ENCODE measurements around the genes VIT, EIF2AK2 and CEBPZ.

DNA sequence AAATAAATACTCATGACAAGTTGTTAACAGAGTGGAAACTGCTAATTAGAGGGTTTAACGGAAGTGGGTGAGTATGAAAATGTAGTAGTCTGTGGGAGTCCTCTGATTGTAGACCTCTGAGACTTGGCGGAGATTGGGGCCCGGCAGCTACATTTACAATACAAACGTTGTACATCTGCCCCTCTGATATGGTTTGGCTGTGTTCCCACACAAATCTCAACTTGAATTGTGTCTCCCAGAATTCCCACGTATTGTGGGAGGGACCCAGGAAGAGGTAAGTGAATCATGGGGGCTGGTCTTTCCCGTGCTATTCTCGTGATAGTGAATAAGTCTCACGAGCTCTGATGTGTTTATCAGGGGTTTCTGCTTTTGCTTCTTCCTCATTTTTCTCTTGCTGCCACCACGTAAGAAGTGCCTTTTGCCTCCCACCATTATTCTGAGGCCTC lies 107.4 kb upstream of the FAM98A start:
- RRBS, result no CpG with 5 or more reads among the region's 9 CpGs

GRCh38 chr2:36357890-36358294 lies 2.3 kb downstream of the CRIM1 start:
- RRBS, result no CpG with 5 or more reads among the region's 2 CpGs

DNA sequence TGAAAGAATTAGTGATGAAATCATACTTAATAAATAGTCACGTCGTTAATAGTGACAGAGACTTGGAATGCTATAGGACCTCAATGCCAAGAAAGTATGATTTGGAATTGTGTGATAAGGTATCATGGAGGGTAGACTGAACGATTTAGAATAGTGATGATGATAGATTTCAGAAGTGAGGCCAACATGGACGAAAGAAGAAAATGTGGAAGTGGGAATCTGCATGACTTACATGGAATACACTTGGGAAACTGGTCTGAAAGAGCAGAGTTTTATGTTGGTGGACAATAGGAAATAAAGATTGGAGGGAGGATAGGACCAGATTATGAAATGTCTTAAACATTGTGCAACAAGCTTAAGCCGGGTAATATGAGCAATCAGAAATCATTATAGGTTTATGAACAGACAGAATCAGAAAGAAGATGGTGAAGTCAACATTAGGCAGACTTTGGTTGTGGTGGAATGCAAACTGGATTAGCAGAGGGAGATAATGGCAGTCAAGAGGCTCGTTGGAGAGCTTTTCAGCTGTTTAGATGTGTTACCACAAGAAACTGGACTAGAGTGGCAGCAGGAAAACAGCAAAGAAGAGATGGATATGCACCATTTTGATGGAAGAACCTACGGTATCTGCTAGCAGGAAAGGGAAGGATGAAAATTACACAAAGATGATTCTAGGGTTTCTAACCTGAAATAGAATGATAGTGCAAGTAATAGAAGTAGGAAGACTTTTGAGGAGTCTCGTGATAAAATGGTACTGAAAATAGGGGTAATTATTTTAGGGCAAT lies 43.5 kb downstream of the CRIM1 start:
- RRBS, result no CpG with 5 or more reads among the region's 8 CpGs

DNA sequence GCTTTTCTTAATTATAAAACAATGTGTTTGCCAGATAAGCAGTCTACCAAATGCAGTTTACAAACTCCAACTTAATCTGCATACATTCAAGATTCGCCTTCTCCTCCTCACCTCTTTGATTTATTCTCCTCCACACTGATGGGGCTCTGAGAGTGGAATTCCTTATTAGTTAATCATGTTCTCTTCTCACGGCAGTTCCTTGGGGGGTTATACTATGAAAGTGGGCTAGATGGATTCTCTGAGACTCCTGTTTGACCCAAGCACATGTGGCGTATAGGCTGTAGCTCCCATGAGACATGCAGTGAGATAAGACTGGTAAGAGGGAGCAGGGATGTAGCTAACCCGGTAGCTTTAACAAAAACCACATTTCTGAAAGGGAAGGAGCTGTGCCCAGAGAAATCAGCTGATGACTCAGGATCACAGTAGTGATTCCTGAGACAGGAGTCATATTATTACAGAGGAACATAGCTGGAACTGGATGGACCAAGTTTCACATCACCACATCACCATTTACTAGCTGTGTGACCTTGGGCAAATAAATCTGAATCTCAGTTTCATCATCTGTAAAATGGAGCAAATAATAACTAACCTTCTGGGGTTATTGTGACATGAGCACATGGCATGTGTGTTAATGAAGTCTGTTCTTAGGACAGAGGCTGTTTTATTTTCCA lies 82.9 kb downstream of the CRIM1 start:
- RRBS, result no CpG with 5 or more reads among the region's 4 CpGs

GRCh38 chr2:36441022-36441549 lies 85.5 kb downstream of the CRIM1 start:
- RRBS, result 100% methylated on average over 1 of the region's 12 CpGs

DNA sequence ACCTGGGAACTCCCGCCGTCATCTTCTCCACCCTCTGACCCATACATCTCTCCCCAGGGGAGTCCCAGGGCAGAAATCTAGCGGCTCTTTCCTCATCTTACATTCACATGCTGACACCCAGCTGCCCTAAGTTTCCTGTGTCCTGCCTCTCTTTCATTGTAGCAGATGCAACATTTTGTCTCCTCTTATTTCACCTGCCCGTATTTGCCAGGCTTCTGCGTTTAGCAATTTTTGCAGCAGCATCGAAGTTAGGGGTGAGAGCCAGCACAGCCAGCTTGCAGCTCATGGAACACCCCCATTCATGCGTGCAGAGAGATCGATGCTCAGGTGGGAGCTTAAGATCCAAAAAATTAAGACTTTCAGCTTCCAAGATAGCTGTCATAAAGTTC lies 107.9 kb downstream of the CRIM1 start:
- RRBS, result no CpG with 5 or more reads among the region's 8 CpGs

DNA sequence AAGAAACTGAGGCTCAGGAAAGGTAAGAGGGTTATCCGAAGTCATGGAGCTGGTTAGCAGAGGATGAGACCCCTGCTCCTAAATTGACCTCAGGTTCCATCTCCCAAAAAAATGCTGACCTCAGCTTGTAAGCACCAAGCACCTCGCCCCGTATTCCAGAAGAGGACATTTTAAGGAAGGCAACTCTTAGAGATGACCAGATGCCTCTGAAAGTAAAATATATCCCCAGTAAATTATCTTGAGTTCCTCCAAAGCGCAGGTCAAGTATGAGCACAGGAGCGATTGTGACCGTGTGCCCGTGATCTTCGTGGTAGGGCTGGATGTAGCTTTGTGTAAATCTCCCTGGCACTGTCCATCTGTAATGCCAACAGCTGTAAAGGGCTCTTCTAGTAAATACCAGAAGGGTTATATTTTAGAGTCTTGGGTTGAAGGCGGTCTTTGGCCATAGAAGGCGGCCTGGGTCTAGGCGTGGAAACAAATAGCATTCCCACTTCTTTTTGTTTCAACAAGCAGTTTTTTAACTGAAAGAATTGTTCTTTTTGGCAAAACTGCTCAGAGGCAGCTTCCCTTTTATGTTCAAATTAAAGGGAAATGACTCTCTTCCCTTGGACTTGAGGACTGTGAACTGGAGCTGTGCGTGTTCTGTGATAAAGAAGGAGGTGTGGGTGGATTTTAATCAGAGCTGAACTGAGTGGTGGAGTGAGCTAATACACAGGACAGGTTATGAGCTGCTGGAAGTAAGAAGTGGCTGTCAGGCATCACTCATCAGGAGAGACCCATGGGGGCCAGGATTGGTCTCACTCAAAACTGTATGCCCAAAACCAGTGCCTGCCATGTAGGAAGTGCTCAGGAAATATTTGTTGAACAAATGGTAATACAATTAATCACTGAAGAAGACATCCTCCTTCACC lies 56.3 kb downstream of the FEZ2 start:
- RRBS, result no CpG with 5 or more reads among the region's 12 CpGs

DNA sequence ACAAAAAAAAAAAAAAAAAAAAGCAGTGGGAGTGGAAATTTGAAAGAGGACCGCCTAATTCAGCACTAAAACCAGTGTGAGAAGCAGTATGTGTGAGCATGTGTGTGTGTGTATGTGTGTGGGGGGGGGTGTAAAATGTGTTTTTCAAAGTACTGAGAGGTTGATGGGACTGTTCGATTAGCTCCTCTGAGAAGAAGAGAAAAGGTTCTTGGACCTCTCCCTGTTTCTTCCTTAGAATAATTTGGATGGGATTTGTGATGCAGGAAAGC lies at the start of gene VIT:
Gene VIT (plus strand): TSS at position 74 of the 269 bp plus-strand sequence.
- RRBS, result no CpG with 5 or more reads among the region's 2 CpGs

- RRBS, result no CpG with 5 or more reads among the region's 6 CpGs
These were observed 88.6 kb downstream of the STRN start for GRCh38 chr2:36877708-36878096.

DNA sequence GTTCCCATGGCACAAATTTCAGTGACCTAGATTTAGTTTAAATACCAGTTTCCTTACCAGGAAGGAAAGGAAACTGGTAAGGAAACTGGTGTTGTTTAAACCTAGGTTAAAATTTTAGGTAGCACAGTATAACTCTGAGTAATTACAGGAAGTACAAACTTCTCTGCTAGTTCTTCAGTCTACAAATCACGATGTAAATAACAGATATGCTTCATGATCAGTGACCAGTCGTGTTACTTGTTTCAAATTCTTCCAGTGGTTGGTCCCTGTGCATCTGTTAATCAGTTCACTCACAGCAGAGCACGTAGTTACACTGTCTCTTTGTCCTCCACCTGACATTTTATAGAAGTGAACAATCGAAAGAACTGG lies 7.2 kb downstream of the EIF2AK2 start:
- RRBS, result no CpG with 5 or more reads among the region's 4 CpGs

- RRBS, result 2% methylated on average over 24 of the region's 74 CpGs
These were observed at the start of gene EIF2AK2 for GRCh38 chr2:37156262-37157501. Gene EIF2AK2, minus strand, starts transcription at chr2:37156980.

DNA sequence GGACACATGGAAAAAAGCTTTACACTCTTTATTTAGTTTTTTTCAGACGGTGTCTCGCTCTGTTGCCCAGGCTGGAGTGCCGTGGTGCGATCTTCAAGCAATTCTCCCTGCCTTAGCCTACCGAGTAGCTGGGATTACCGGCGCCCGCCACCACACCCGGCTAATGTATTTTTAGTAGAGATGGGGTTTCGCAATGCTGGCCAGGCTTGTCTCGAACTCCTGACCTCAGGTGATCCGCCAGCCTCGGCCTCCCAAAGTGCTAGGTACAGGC lies 11.3 kb upstream of the EIF2AK2 start:
- RRBS, result no CpG with 5 or more reads among the region's 13 CpGs

GRCh38 chr2:37227657-37228004 lies 3.8 kb downstream of the CEBPZ start:
- RRBS, result no CpG with 5 or more reads among the region's 3 CpGs

DNA sequence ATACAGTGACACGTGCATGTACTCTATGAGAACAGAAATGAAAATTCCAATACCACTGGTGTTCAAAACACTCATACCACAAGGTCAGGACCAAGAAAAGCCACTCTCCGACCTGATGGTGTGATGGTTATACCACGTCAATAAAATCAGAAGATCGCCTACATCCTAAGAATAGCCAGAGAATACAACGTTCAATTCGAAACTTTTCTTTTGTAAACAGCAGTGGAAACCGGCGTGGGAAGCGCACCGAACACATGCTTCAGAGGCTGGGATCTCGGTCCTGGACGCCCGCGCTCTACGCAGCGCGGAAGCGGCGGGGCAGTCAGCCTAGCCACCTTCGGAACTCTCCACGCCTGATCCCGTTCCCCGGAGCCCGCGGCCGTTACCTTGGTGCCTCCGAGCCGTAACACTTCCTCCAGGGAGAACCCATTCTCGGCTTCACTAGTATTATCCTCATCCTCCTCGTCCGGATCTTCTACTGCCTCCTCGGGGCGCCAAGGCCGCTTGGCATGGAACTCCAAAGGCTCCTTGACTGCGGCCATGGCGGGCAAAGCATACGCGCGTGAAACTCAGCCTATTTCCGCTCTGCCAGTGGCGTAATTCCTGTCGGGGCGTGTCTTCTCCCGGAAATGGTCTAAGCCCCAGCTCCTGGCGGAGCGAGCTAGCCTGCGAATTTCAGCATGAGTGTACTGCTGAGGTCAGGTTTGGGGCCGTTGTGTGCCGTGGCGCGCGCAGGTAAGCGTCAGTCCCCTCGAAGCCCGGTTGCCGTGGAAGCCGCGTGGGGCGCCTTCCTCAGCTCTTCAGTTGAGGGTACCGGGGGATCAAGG lies at the start of gene CEBPZ:
Gene CEBPZ (minus strand): TSS at position 571 of the 827 bp plus-strand sequence.
- RRBS, result under 1% methylated on average over 14 of the region's 60 CpGs

GRCh38 chr2:37323226-37323687 lies 1.4 kb downstream of the PRKD3 start:
- RRBS, result no CpG with 5 or more reads among the region's 12 CpGs

DNA sequence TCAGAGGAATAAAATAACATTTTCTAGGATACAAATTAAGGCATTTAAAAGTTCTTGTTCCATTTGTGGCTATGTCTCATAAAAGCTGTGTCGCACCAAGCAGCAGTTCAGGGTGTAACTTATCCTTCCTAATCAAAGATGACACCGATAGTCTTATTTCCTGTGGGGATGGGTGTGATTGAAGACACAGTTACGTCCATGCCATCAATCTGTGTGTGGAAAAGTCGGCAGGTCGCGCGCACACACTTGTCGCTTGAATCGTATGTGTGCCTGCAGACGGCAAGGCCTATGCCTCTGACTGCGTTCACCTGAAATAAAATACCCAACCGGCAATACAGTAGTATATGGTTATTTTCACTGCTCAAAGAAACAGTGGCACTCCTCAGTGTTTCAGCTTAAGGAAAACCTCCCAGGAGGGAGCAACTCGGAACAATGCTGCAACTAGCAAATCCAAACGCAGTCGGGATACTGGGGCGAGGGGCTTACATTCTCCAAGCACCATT lies 894 bp downstream of the PRKD3 start:
- RRBS, result no CpG with 5 or more reads among the region's 16 CpGs

- RRBS, result no CpG with 5 or more reads among the region's 5 CpGs
These were observed 104.9 kb downstream of the CDC42EP3 start for GRCh38 chr2:37566355-37567173.

- RRBS, result no CpG with 5 or more reads among the region's 2 CpGs
These were observed 86.2 kb downstream of the CDC42EP3 start for GRCh38 chr2:37585099-37585697.

- RRBS, result no CpG with 5 or more reads among the region's 4 CpGs
These were observed 81.3 kb downstream of the CDC42EP3 start for GRCh38 chr2:37590116-37590654.

- RRBS, result no CpG with 5 or more reads among the region's 1 CpG
These were observed 42.2 kb downstream of the CDC42EP3 start for GRCh38 chr2:37629328-37629617.

All from cardiac fibroblast (primary cell).